Choroid plexus epithelial cell (primary cell): Measurements from ENCODE around the genes ARX, MAGEB5, MAGEB4 and SRPX.

GRCh38 chrX:24808035-24808699 is 114.4 kb downstream of the POLA1 start:
- RRBS, result no CpG with 5 or more reads among the region's 10 CpGs

GRCh38 chrX:25013449-25013812 is 2.3 kb downstream of the ARX start:
- RRBS, result 0% methylated on average over 5 of the region's 60 CpGs

DNA sequence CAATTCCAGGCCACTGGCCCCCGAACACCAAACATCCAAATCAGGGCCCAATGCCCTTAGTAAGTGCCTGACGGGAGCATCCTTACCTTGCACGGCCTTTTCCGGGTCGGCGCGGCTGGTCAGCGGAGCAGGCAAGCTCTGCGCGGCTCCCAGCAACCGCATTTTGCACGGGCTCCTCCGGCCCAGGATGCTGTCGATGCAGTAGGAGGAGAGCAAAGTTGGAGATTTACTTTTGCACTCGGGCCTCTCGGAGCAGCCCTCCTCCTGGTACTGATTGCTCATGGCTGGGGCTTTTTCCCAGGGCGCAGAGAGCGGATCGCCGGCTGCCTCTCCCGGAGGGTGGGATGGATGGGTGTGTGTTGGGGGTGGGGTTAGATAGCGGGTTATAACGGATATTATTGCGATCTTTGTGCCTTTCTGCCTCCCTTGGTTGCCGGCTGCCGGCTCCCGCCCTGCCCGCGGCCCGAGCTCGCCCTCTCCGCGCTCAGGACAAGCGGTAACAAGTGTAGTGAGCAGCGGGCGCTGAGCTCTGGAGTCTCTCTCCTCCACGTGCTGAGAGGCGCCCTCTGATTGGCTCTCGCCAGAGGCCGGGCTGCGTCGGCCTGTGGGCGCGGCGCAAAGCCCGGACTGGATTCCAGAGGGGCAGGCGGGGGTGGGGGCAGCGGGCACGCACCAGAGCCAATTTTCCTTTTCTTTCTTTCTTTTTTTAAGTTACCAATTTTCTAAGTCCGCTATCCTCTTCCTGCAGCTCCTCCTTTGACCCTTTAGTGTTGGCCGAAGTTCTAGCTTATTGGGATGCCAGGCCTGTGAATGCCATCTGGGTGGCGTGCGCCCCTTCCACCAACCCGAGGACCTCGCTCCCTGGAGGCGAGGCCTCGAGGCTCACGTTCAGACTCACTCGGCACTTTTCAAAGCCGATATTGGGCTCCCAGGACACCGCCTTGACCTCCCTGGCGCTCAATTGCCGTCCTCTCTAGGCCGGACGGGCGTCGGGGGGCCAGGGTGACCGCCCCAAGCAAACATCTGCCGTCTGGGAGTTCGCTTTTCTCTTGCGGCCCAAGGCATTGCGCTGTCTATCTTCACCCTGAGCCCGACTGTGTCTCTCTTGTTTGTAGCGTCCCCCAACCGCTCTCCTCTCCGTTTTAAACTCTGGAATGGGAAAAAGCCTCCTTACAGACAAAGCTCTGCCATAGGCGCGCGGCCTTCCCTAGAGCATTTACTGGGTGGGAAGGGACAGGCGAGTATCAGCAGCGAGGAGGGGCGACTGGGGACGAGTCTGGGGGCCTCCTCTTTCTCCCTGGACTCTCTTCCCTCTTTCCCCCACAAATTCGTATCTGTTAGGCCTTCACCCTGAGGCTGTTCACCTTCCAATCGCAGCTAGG is at the start of gene ARX:
Gene ARX, minus strand, starts transcription at position 510 of the 1,382 bp plus-strand sequence.
- RRBS, result 5% methylated on average over 18 of the region's 85 CpGs

DNA sequence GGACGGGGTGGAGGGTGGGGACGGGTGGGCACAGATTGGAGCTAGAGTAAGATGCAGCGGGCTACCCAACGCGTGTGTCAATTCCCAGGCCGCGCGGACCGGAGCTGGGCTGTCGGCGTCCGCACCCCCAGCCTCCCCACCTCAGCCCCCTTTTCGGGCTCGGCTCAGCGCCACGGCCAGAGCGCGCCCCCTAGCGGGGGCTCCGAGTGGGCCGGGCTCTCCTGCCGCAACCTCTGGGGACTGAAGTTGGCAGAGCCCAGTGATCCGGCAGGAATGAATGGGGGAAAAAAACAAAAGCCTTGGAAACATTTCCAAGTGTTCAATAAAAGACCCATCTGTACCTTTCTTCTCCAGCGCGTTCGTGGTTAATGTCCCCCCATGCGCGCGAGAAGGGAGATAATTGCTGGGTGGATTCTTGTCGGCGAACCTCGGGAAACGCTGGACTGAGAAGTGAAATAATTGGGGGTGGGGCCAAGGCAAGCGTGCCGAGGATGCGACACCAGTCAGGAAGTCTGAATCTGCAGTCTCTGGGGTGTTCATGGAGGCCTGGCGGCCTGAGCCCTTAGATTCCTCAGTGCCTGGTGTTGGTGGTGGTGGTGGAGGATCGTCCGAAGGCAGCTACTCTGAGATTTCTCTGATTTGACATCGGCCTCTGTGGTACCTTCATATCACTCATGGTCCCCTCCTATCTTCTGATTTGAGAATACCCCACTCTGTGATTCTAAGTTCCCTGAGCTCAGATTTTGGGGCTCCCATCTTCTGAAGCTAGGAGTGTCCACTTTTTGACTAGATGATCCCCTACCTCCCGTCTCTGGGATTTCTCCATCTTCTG is 5.3 kb upstream of the ARX start:
- RRBS, result 2% methylated on average over 3 of the region's 41 CpGs

GRCh38 chrX:26215995-26216284 is at the start of gene MAGEB5:
Gene MAGEB5, plus strand, starts transcription at chrX:26216169.
- RRBS, result no CpG with 5 or more reads among the region's 4 CpGs

- RRBS, result no CpG with 5 or more reads among the region's 3 CpGs
Measured at GRCh38 chrX:27996176-27996485, 14.9 kb upstream of the DCAF8L1 start.

DNA sequence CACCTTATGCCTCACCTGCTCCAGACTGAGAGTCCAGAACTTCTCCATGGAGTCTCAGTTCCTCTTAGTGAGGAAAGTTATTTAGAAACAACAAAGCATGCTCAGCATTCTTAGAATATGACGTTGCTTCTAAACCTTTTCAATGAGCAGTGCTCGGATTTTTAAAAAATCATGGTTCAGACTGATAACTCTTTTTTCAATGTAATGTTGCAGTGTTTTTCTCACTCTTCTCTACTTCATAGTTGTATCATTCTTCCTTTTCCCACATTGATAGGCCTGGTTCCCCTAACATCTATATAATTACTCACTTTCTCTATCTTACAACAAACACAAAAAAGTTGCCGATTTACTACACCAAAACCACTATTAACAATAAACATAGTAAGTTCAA is 106.2 kb upstream of the IL1RAPL1 start:
- RRBS, result no CpG with 5 or more reads among the region's 3 CpGs

DNA sequence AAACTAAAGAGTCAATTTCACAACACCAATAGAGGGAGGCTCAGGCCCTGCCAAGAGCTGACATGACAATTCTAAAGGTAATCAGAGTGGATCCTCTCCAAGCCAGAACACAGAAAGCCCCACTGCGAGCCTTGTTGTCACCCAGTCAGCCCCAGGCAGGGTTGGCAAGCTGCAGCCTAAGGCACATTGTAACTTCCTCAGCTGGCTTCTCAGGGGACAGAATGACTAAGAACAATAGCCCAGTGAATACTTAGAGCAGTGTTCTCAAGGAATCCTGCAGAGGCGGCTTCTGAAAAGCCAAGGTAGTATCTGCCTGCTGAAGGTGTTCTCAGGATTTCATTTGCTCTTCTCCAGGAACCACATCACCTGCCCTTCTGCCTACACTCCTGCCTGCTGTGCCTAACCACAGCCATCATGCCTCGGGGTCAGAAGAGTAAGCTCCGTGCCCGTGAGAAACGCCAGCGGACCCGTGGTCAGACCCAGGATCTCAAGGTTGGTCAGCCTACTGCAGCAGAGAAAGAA is at the start of gene MAGEB4:
Gene MAGEB4, plus strand, starts transcription at position 279 of the 522 bp plus-strand sequence.
- RRBS, result no CpG with 5 or more reads among the region's 8 CpGs

GRCh38 chrX:30302838-30303328 is 6.3 kb downstream of the NR0B1 start:
- RRBS, result no CpG with 5 or more reads among the region's 6 CpGs

DNA sequence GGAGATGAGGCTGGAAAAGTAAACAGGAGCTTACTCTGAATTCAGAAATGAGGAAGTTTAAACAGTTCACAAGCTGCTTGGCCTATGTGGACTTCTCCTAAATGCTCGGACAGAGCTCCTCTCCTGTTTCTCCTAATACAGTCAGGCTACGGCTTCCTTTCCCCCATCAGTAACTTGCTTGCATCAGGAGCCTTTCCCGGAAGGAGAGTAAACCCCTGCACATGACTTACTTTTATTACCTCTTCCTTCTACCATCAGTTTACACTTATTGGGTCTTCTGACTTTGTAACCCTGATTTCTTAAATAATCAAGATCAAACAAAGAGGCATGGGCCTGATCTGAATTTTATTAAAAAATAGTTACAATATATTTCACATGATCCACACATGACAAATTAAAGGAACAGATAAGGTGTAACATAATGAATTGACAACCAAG is 14.7 kb upstream of the GK start:
- RRBS, result no CpG with 5 or more reads among the region's 3 CpGs

DNA sequence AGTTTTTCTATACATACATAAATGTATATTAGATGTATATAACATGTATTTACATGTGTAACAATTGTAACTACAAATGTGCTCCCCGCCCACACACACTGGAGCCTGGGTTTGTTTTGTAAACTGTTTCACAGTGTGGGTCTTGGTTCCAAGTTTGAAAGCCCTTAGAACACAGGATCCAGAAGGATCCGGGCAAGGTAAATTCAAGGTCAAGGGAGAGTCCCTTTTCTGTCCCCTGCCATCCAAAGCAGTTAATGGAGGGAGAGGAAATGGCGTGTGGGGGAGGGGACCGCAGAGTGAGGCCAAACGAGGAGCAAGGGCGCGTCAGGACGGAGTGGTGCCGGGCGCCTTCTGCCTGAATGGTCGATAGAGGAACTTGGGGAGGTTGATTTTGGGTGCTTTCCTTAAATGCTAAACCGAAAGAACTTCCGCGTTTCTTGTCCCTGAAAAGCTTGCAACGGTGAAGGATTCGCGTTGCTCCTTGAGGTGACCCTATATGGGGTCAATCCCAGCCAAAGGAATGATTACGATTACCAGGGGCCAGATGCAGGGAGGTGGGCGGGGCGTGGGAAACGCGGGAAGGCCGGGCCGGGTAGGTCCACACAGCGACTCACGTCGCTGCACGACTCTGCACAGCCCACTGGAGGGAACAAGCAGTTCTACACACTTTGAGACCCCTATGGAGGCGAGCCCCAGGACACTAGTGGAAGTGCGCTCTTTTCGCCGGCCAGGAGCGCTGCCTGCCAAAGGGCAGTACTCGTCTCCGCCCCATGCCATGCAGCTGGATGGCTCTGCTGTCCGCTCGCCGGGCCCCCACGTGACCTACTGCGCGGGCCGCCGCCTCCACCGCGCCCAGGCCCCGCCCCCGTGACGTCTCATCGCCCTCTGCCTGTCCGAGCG is 623 bp upstream of the GK start:
- RRBS, result 3% methylated on average over 6 of the region's 51 CpGs

DNA sequence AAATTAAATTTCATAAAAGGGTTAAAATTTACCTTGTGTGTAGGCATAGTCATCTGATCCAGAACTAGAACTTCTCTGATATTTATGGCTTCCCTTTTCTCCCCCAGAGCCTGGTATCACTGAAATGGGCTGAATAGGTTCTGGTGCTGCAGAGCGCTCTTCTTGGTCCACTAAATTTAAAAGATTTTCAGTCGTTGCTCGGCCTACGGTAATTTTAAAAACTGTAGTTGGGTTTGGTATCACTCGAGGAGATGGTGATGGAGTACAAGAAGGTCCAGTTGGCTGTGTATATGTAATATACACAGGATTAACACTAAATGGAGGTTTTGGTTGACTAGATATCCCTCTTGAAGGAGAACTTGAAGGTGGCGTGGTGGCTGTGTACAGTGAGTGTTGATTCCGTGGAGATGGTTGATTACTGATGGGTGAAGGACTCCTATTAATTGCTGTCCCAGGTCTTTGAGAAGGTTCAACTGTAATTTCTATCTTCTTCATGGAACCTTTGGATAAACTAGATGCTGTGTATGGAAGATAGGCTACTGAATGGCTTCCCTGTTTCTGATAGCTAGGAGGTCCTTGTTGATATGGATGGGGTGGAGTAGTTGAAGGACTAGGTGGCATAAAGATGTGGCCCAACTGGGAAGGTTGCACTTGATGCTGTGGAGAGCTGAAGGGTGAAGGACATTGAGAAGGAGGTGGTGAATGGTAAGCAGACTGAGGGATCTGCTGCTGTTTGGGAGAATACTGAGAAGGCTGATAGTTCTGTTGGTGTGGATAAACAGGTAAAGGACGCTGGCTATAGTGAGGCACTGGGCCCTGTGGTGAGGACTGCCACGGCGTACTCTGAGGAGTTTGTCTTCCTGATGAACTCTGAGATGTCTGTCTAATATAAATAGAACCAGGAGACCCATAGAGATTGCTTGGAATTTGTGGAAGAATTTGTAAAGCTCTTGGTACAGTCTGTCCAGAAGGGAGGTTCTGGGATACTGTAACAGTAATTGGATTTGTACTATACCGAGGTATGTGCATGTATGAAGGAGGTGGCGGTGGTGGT is 34.6 kb downstream of the TAB3 start:
- RRBS, result no CpG with 5 or more reads among the region's 12 CpGs

DNA sequence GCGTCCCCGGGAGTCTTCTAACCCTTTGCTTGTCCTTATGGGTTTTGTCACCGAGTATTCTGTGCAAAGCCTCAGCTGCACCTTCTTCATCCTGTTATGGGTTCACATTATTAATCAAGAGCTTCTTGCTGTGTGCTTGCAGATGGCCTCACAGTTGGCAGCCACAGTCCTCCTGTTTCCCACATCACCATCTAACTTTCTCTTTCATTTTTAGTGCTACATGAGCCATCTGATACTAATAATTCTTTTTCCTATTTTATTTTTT is 669 bp upstream of the TAB3 start:
- RRBS, result no CpG with 5 or more reads among the region's 3 CpGs

- RRBS, result no CpG with 5 or more reads among the region's 1 CpG
Measured at GRCh38 chrX:36720120-36720468, 288.1 kb upstream of the FAM47C start.

GRCh38 chrX:36963937-36964256 is 44.3 kb upstream of the FAM47C start:
- RRBS, result 4% methylated on average over 17 of the region's 30 CpGs

DNA sequence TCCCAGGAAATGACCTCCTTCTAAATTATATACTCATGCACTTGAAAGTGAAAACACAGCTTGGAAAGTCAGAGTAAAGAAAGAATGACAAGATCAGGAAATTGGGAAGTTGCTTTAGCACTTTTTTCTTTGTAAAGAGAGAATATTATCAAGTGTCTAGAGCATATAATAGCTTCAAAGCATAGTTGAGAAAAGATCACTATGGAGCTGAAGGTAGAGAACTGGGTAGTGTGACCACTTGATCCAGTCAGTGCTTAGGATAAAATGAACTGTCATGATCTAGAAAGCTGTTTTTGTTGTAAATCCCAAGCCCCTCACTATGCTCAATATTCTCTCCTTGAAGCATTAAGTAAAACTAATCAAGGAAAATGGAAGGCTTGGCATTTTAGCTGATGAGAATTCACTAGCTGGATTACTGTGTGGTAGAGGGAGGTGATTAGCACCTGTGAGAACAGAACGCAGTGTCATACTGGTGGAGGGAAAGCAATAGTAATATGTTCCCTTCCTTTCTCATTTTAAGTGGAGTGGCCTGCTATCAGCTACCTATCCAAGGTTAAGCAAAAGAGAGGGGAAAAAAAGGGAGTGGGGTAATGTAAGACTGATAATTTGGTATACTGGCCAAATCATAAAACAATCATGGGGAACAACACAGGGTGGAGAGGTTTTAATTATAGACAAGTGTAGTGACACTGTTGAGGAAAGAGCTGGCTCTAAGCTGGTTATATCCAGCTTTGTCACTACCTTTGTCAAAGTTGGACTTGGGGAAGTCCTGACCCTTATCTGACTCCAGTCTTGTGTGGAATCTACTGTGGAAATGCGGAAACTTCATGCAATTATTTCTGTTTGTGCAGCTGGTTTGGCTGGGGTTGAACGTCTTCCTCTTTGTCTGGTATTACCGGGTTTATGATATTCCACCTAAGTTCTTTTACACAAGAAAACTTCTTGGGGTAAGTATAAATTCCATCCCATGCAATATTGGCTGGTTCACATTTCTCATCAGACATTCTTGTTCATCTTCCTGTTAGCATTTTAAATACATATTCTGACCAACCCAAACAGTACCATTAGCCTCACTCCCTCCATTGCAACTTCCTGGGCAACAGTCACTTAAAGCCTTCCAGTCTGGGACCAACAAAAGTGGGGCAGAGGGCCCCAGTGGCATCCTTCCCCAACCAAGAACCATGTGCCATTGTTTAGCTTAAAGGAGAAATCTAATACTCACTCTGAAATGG is 1.8 kb downstream of the CYBB start:
- RRBS, result no CpG with 5 or more reads among the region's 4 CpGs

- RRBS, result no CpG with 5 or more reads among the region's 1 CpG
Measured at GRCh38 chrX:38164946-38165478, 55.7 kb downstream of the SRPX start.

DNA sequence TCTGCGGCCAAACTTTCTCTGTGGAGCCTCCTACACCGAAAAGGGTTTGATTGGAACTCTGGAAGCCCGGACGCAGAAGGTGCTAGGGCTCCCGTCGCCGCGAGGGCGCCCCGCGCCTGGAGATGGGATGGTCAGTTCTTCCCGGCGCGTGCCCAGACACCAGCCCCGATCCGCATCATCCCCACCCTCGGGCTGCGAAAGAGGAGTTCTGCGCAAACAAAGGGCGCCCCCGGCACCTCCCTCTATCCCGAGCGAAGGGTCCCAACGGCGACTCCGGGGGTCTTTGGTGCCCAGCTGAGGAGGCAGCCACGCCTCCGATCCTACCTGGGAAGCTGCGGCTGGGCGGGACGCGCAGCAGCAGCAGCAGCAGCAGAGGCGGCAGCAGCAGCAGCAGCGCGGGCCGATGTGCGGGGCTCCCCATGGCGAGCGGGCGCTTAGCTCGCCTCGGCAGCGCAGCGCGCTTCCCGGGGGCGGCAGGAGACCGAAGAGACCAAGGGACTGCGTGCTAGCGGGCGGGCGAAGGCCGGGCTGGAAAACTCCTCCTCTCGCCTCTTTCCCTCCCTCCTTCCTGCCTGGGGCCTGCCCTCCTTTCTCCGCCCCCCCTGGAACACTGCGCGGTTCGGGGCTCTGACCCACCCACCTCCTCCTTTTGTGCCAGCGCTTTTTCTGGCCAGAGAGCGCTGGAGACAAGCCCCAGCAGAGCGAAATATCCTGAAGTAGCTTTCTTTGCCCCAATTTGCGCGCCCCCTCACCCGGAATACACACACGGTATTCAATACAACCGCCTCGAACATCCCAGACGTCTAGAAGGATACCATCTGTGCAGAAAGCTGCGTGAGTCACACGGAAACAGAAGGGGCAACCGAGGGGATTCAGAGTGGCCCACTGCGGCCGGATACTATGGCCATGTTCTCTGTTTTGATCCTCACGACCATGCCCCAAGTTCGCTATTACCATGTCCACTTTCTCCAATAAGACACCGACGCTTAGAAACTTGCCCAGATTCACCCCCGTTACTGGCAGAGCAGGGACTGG is at the start of gene SRPX:
Gene SRPX, minus strand, starts transcription at position 500 of the 1,035 bp plus-strand sequence.
- RRBS, result 1% methylated on average over 26 of the region's 78 CpGs

DNA sequence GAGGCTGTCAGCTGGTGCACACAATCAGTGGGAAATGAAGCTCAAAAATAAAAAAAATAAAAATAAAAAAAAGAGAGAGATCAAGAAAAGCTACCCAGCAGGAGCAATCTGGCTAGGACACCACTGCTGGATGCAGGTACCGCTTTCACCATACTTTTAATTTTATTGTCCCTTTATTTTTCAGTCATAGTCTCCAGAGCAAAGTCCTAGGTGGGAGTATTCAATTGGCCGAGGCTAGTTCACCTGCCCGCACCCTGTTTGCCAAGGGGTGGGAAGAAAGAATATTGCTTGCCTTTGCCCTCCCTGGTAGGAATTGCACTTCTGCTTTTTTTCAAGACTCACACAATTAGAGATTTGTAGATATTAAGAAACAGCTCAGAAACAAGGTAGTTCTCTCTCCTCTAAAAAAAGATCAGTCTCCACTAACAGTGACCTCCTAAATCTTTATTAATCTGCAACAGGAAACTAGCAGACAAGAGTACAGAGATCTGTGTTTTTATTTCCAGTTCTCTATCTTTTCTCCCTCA is 9.2 kb upstream of the RPGR start:
- RRBS, result no CpG with 5 or more reads among the region's 3 CpGs